ENCODE measurements around a stretch of chr10.

DNA sequence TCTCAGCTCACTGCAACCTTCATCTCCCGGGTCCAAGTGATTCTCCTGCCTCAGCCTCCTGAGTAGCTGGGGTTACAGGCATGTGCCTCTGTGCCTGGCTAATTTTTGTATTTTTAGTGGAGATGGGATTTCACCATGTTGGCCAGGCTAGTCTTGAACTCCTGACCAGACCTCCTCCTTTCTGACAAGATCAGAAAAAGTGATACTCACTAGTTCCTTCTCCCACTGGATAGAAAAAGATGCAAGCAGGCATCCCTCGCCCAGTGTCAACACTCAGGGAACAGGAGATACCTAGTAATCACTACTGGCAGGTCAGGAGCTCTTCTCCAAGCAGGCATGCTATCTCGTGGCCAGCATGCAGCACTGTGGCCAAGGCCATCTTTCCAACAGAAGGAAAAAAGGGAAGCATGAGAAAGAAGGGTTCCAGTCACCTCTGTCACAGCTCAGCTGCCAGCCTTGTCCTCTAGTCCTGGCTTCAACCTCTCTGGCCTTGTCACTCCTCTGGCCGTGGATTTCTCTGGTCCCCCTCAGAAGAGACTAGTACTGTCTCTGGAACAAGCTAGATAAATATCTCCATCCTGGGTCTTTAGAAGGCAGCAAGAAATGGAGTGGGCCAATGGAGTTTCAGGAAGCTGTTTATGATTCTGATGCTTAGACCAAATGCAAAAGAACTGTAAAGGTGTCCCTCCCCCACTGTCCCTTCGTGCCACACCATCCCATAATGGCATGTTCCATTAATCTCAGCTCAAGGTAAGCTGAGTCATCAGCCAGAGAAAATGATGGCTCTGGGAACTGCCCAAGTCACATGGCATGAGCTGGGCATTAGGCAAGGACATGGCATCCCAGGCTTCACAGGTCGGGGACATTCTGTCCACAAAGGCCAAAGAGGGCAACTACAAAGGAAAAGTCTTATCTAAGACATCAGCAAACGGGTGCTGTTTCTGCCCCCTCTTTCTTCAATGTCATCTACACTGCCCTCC is 45.2 kb downstream of the DLG5 start:
- PRO-cap: no peak

GRCh38 chr10:77888517-77888938 is 38.0 kb downstream of the DLG5 start:
- PRO-cap: no peak

DNA sequence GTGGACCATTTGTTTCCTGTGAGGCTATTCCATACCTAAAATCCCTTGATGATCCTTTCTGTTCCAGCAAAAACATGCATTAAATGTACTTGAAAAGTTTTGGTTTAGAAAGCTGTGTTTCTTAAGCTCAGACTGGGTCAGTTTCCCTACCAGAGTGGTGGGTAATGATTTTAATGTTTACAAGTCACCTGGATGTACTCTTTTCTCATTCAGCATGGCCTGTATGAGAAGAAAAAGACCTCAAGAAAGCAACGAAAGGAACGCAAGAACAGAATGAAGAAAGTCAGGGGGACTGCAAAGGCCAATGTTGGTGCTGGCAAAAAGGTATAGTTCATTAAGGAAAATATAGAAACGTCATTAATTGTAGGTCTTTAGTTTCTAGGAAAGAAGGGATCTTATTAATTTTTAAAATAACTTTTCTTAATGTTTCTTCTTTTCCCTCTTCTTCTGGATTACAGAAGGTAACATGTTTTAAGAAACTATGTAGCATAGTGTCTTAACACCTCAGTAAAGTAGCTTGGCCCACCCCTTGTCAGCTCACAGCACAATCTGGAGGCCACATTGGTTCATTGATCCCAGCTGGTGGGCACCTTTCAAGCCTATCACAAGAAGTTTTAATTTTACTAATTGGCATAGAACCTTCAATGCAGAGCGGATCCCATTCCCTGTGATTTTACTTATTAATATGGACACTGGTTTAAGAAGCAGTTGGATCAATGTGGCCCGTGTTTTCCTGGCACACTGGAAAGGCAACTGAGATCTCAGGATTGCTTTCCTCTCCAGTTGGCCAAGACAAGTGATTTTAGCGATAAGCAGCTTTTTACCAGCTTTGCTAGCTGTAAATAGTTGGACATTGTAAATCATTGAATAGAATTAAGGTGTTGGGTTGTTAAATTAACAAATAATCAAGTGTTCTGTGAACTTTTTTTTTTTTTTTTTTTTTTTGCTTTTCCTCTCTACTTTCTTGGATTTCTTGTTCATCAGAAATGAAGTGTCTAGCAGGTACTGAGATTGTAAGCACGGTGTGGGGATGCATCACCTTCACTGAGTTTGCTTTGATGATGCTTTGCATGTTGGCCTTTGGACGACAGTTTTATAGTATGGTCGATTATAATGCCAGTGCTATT is 3.7 kb downstream of the RPS24 start:
- PRO-cap: no peak

DNA sequence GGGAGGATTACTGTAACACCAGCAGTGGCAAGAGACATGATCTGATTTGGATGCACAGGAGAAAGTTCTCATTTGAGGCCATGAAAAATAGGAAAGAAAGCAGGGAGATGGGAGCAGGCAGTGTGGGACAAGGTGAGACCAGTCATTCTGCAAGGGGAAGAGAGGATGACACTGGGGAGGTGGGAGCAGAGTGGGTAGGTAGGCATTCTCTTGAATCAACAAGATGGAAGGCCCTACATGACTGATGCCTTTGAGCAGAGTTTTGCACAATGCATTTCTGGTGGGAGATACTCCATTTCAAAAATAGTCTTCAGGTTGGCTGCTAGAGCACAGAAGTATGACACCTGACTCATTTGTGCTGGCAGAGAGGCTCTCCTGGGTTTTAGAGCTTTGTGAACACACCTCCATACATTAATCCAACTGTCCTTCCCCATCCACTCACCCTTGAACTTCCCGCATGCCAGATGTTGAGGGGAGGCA is 10.6 kb downstream of the RPS24 start:
- PRO-cap: unidirectional peak, plus-strand start at position 94 of the sequence

- PRO-cap: no peak
These were observed 393.9 kb downstream of the RPS24 start for GRCh38 chr10:78427603-78427936.

- PRO-cap: no peak
These were observed 411.9 kb upstream of the ZMIZ1 start for GRCh38 chr10:78656691-78657392.

DNA sequence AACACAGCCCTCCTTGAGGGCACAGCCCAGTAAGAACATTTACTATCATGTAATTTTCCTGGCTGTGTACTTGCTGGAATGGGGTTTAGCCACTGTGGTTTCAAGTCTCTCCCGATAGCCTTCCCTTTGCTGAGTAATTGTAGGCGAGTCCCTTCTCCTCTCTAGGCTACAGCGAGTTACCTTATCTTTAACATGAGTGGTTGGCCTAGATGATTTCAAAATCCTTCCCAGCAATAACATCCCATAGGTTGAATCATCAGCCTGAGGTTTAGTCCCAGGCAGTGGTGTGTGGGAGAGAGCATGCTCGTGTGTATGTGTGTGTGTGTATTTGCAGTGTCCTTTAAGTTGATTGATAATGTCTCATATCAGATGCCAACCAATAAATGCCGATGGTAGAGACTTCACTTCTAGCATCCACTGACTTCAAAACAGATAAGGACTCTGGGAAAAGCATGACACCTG is 142.9 kb upstream of the ZMIZ1 start:
- PRO-cap: no peak

GRCh38 chr10:78931685-78932213 is 137.0 kb upstream of the ZMIZ1 start:
- PRO-cap: no peak

GRCh38 chr10:79025028-79025800 is 43.6 kb upstream of the ZMIZ1 start:
- PRO-cap: no peak

DNA sequence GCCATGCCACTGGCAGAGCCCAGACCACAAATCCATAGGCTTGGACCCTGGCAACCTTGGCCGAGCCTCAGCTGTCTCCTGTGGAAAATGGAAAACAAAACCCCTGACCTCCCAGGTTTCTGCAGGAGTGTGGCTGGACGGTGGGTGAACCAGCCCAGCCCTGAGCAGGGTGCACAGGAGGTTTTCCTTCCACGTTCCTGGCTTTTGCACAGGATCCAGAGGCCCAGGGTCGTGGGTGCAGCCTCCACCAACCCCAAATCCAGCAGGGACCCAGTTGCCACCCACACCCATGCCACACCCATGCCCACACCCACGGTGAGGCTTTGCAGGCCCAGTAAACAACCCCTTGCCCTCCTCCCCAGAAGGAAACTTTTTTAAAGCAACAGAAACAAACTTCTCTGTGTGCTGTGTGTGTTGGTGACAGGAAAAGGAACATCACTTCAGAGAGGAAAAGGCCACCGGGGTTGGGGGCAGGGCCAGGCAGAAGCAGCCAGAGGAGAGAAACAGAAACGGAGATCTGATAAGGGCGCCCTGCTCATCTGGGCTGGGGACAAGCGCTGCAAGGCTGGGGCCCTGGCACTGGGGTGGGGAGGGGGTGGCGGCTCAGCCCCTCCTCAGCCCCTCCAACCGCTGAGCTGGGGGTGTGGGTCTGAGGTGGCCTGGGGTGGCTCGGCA is 20.7 kb upstream of the ZMIZ1 start:
- PRO-cap: unidirectional peak, plus-strand start at position 506 of the sequence

DNA sequence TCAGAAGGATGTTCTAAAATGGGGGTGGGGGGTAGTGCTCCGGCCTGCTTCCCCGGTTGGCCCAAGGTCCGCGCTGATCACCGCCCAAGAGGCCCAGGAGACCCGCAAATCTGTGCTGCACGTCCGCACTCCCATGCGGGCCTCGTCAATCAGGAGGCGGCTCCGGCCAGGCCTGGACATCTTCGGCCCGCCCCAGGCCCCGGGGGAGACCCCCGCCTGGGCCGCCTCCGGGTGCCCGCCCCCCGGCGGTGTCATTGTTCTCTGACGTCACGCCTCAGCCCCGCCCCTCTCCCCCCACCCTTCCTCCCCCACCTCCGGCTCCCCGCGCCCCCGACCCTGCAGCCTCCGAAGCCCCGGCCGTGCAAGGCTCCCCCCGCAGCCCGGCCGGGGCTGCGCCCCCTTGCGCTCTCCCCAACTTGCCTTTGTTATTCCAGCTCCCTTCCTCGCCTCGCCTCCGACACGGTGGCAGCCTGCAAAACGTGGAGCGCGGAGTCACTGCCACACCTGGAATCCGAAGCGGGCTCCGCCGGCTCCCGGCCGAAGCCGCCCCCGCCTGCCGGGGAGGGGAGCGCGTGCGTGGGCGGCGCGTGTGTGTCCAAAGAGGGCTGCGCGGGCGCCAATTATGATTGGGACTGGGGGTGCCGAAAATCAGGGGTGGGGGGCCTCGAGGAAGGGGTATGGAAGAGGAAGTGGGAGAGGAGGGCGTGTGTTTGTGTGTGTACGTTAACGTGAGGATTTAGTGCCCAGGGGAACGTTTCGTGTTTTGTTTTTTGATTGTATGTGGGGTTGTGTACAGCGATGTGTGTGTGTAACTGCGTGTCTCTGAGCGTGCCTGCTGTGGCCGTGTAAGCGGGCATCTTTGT is 1.6 kb upstream of the ZMIZ1 start:
- PRO-cap: unidirectional peak, minus-strand start at position 151 of the sequence; bidirectional peak, plus-strand start at position 579 of the sequence, minus-strand start at position 410 of the sequence

DNA sequence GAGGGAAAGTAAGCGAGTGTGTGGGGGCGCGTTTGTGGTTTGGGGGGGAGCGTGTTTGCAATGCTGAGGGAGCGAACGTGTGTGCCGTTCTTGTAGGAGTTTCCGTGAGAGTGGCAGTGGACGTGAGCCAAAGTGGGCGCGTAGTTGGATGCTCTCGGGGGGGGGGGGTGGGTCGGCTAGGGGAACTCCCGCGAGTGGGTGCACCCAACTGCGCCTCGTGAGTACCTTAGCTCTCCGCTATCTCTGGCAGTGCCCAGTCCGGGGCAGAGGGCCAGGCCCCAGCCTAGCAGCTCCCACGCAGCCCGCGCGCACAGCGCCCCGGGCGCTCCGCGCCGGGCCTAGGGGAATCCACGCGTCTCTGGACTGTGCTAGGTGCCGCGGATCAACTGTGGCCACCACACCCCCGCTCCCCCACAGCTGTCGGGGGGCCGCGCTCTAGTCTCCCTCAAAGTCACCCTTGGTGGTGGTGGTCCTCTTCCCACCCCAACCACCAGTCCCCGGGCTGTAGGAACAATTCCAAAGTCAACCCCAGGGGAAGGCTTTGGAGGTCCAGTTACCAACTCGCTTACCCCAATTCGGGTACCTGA is 842 bp upstream of the ZMIZ1 start:
- PRO-cap: bidirectional peak, plus-strand start at position 256 of the sequence, minus-strand start at position 106 of the sequence

DNA sequence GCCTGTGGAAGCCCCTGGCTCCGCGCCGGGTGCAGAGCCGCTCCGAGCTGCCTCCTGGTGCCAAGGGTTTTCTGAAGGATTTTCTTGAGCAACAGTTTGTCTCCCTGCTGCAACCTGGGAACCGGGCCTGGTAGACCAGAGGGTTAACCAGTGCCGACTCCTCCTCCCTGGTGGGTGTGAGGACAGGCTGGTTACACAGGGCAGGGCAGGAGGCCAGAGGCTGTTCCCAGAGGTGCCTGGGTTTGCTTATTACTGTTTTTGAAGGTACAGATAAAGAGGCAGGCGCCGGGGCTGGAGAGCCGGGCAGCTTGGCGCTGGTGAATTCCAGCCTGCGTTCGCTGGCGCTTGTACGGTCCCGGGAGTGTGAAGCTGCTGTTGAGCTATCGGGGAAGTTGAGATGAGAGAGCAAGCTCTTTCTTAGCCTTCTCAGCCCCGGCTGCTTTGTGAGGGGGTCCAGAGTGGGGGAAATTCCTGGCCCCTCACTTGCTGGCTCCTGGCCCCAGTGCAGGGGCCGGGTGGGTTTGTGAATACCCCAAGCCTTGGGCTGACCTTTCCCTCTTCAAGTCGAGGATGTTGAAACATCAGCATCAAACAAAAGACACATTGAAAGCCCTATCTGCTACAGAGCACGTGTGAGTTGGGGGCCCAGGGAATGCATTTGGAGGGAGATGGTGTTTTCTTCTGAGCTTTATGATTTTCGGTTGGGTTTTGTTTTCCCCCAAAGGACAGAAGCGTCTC is 2.5 kb downstream of the ZMIZ1 start:
- PRO-cap: bidirectional peak, plus-strand start at position 281 of the sequence, minus-strand start at position 116 of the sequence

DNA sequence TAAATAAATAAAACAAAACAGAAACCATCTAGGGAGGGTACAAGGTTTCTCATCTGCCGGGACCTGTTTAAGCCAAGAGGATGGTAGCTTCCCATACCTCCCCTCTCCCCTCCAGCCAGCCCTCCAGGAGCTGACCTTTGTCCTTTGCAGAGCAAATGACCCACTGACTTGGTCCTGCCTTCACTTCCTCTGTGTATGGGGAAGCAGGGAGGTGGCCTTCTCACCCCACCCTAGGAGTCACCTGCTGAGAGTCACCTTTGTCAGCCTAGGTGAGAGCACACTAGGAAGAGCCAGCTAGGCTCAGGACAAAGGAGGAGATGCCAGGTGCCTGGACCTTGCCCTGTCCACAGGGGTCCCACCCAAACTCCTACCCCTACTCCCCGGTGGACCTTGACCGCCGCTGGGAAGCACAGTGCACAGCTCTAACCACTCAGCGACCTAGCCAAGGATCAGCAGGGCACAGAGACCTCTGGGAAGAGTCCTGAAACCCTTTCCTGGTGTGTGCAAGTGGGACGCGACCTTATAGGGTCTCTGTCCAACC is 8.1 kb downstream of the ZMIZ1 start:
- PRO-cap: bidirectional peak, plus-strand start at position 484 of the sequence, minus-strand start at position 191 of the sequence

GRCh38 chr10:79089024-79090161 is 20.6 kb downstream of the ZMIZ1 start:
- PRO-cap: no peak

GRCh38 chr10:79118582-79119497 is 50.1 kb downstream of the ZMIZ1 start:
- PRO-cap: no peak

DNA sequence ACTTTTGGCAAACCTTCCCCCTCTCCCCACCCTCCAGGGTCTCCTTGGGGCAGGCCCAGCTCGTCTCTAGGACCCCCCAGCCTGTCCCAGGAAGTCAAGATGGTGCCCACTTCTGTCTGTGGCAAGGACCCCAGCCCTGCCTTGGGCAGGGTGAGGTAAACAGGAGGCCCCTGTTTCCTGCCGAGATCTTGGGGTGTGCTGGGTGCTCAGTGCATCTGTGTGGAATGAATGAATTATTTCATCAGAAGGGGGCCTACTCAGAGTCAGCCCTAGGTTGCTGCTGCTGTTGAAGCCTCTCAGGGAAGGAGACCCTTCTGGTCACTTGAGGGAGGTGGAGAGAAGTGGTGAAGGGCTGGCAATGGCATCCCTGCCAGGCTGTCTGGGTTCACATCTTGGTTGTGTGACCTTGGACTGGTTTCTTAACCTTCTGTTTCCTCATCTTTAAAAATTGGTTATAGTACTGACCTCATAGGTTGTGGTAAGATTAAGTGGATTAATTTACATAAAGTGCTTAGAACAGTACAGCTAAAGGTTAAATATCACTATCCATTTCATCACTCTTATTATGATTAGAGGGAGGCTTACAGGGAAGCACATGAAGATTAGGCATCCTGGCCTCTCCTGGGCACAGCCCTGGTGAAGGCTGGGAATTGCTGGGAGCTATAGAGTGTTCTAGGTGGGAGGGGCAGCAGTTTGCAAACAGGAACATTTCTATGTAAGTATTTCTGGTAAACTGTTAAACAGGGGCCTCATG is 67.7 kb downstream of the ZMIZ1 start:
- PRO-cap: no peak

DNA sequence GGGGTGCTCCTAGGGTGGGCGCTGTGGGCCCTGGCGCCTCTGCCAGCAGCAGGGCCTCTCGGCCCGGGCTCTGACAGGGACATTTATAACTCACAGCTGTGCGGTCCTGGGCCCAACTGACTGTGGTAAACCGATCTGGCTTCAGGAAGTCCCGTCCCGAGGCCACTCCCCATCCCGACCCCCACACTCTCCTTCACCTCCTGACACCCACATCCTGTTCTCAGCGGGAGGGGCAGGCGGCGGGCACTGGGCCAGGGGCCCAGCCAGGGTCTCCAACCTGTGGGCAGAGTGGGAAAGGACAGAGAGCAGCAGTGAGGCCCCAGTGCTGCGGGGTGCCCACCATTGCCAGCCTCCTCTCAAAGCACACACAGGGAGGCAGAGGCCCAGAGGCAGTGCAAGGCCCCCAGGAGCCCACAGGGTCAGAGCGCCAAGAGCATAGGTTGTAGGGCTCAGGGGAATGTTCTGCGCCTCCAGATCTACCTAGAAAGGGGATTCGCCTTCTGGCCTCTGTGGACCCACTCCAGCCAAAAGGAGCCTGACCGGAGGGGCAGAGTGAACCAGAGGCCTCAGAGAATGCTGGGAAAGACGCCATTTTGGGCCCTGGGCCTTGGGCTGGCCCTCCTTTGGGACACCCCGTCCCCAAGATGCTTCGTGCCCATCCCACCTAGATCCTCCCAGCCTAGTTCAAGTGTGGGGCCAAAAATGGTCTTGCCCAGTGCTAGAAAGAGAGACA is 69.2 kb downstream of the ZMIZ1 start:
- PRO-cap: unidirectional peak, minus-strand start at position 122 of the sequence

DNA sequence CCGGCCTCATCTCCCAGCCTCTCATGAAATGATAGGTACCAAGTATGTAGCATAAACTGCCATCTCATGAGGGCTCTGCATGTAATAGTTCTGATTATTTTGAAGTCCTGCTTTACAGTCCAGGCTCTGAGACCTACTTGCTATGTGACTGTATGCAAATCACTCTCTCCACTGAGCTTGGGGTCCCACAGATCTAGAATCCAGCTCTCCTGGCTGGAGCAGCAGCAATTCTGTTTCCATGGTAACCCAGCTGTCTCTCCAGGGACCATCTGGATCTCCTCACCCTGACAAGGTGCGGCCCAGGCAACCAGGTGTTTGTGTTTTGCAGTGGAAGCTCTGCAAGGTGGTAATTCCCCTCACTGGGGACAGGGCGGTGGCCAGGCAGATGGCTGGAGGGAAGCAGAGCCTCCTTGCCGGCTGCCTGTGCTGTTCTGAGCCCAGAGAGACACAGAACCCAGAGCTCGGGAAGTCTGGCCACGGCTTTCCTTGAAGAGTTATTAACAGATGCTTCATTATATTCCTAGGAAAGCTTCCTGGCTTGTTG is 118.3 kb upstream of the PPIF start:
- PRO-cap: no peak

- PRO-cap: no peak
These were observed 92.0 kb upstream of the PPIF start for GRCh38 chr10:79254930-79255911.

Data from left colon (tissue), 1 donor.